Tibial nerve (tissue), 3 donors: ENCODE measurements around the gene HTR2B.

- PRO-cap: no peak
- RAMPAGE, long total RNA, 3 experiments: no peak in any of the 3 experiments
These were observed 91.5 kb downstream of the PID1 start for GRCh38 chr2:229179511-229180034.

DNA sequence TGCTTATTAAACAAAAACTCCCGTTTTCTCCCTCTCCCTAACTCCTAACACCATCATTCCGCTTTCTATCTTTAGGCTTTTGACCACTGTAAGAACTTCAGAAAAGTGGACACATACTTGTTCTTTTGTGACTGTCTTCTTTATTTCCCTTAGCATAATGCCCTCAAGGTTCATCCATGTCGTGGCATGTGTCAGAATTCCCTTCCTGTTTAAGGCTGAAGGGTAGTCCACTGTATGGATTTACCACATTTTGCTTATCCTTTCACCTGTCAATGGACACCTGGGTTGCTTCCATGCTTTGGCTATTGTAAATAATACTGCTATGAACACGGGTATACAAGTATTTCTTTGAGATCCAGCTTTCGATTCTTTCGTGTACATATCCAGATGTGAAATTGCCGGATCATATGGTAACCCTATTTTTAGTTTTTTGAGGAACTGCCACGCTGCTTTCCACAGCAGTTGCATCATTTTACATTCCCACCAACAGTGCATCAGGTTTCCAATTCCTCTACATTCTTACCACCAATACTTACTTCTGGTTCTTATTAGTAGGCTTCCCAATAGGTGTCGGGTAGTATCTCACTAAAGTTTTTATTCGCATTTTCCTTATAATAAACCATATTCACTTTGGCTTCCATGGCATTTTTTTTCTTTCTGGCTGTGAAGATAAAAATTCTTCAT, 69.7 kb downstream of the PID1 start:
- PRO-cap: no peak
- RAMPAGE, long total RNA, 3 experiments: no peak in any of the 3 experiments

GRCh38 chr2:229242429-229243373, 28.4 kb downstream of the PID1 start:
- PRO-cap: no peak
- RAMPAGE, long total RNA, 3 experiments: start-site peak on the minus strand in 1 of 3 experiments, at chr2:229242553-229243032 at its widest, 7 to 15 reads per replicate

- PRO-cap: no peak
- RAMPAGE, long total RNA, 3 experiments: no peak in any of the 3 experiments
These were observed 4.9 kb downstream of the PID1 start for GRCh38 chr2:229266025-229266688.

GRCh38 chr2:229335771-229336378, 64.8 kb upstream of the PID1 start:
- PRO-cap: no peak
- RAMPAGE, long total RNA, 3 experiments: no peak in any of the 3 experiments

- PRO-cap: no peak
- RAMPAGE, long total RNA, 3 experiments: no peak in any of the 3 experiments
These were observed 139.9 kb upstream of the PID1 start for GRCh38 chr2:229410950-229411365.

GRCh38 chr2:229444755-229445963, 174.1 kb upstream of the PID1 start:
- PRO-cap: no peak
- RAMPAGE, long total RNA, 3 experiments: no peak in any of the 3 experiments

GRCh38 chr2:229791699-229792475, 77.5 kb upstream of the DNER start:
- PRO-cap: no peak
- RAMPAGE, long total RNA, 3 experiments: no peak in any of the 3 experiments

- PRO-cap: no peak
- RAMPAGE, long total RNA, 3 experiments: no peak in any of the 3 experiments
These were observed 69.1 kb downstream of the TRIP12 start for GRCh38 chr2:229852660-229853090.

GRCh38 chr2:229921022-229921553, 721 bp downstream of the TRIP12 start:
- PRO-cap: bidirectional peak, plus-strand start at chr2:229921527, minus-strand start at chr2:229921376
- RAMPAGE, long total RNA, 3 experiments: start-site peak on the minus strand in 3 of 3 experiments, at chr2:229921271-229921435 at its widest, 26 to 106 reads per replicate

DNA sequence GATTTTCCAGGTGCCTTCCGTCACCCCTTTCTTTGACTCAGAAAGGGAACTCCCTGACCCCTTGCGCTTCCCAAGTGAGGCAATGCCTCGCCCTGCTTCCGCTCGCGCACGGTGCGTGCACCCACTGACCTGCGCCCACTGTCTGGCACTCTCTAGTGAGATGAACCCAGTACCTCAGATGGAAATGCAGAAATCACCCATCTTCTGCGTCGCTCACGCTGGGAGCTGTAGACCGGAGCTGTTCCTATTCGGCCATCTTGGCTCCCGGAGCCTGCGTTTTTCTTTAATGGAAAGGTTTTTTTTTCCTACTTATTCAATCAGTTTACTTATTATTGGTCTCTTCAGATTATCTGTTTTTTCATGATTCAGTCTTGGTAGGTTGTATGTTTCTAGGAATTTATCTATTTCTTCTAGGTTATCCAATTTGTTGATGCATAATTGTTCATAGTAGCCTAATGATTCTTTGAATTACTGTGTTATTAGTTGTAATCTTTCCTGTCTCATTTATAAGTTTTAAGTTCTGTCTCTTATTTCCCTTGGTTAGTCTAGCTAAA, 15.3 kb downstream of the SP140L start:
- PRO-cap: no peak
- RAMPAGE, long total RNA, 3 experiments: no peak in any of the 3 experiments

- PRO-cap: no peak
- RAMPAGE, long total RNA, 3 experiments: no peak in any of the 3 experiments
These were observed 24.2 kb upstream of the SP100 start for GRCh38 chr2:230391795-230392285.

GRCh38 chr2:230463895-230464346, 47.9 kb downstream of the SP100 start:
- PRO-cap: no peak
- RAMPAGE, long total RNA, 3 experiments: no peak in any of the 3 experiments

GRCh38 chr2:230667241-230667661, 45.4 kb upstream of the CAB39 start:
- PRO-cap: no peak
- RAMPAGE, long total RNA, 3 experiments: no peak in any of the 3 experiments

- PRO-cap: no peak
- RAMPAGE, long total RNA, 3 experiments: no peak in any of the 3 experiments
These were observed 40.1 kb downstream of the CAB39 start for GRCh38 chr2:230752561-230753382.

GRCh38 chr2:230865815-230866720, 1.3 kb downstream of the ITM2C start:
- PRO-cap: no peak
- RAMPAGE, long total RNA, 3 experiments: no peak in any of the 3 experiments

- PRO-cap: no peak
- RAMPAGE, long total RNA, 3 experiments: no peak in any of the 3 experiments
These were observed 2.3 kb downstream of the ITM2C start for GRCh38 chr2:230866721-230867748.

DNA sequence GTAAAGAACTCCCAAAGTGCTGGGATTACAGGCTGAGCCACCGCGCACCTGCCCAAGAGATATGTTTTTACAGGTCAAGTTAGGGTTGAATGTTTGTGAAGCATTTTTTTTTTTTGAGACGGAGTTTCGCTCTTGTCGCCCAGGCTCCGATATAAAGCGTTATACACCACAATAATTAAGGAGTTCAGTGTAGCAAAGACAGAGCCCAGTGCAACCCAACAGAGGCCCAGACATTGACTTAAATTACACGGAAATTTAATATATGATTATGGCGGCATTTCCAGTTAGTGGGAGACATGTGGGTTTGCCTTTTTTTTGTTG, 15.3 kb downstream of the ITM2C start:
- PRO-cap: no peak
- RAMPAGE, long total RNA, 3 experiments: no peak in any of the 3 experiments

GRCh38 chr2:231034308-231034722, 3.0 kb upstream of the C2orf72 start:
- PRO-cap: no peak
- RAMPAGE, long total RNA, 3 experiments: no peak in any of the 3 experiments

GRCh38 chr2:231124793-231125151, at the start of gene HTR2B:
Gene HTR2B, minus strand, starts transcription at chr2:231125042.
- PRO-cap: no peak
- RAMPAGE, long total RNA, 3 experiments: no peak in any of the 3 experiments